ENCODE results near the gene WDCP.

- RRBS, result no CpG with 5 or more reads among the region's 8 CpGs
These were observed 156.6 kb downstream of the KLHL29 start for GRCh38 chr2:23541385-23542255.

GRCh38 chr2:23691290-23691874 lies 235.5 kb downstream of the ATAD2B start:
- RRBS, result no CpG with 5 or more reads among the region's 25 CpGs

GRCh38 chr2:23885644-23886169 lies 41.2 kb downstream of the ATAD2B start:
- RRBS, result no CpG with 5 or more reads among the region's 7 CpGs

DNA sequence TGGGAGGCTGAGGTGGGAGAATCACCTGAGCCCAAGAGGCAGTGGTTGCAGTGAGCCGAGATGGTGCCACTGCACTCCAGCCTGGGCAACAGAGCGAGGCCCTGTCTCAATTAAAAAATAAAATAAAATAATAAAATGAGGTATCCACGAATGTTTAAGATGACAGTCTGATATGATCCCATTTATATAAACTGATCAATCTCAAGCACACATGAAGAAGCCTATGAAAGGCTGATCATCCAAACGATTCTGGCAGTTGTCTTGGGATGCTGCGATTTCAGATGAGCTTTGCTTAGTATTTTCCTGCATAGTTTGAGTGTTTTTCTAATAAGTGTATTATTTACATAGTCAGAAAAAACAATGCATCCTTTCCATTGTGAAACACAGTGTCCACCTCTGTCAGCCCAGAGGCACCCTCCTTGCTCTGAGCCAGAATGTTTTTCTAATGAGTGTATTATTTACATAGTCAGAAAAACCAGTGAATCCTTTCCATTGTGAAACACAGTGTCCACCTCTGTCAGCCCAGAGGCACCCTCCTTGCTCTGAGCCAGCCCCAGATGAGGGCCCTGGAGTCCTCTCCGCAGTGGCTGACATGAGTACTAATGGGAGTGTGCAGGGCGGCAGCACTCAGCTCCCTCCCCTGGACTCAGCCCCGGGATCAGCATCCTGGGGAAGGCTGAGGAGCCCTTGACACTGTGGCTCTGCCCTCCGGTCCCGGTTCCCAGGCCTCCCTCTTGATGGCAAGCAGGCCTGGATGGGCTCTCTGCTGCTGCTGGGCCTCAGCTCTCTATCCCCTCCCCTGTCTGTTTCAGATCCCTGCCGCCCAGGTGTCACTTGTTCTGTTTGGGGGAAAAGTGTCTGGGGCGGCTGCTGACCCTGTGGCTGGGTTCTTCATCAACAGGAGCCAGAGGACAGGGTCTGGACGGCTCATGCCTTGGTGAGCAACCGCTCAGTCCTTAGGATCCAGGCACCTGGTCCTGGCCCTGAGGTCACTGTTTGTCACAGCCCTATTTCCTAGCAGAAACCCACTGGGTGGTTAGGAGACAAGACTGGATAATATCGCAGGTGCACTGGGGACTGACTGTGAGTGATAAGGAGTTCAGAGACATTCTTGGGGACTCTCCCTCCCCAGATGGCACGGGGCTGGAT lies 5.8 kb downstream of the MFSD2B start:
- RRBS, result 19% methylated on average over 2 of the region's 16 CpGs

DNA sequence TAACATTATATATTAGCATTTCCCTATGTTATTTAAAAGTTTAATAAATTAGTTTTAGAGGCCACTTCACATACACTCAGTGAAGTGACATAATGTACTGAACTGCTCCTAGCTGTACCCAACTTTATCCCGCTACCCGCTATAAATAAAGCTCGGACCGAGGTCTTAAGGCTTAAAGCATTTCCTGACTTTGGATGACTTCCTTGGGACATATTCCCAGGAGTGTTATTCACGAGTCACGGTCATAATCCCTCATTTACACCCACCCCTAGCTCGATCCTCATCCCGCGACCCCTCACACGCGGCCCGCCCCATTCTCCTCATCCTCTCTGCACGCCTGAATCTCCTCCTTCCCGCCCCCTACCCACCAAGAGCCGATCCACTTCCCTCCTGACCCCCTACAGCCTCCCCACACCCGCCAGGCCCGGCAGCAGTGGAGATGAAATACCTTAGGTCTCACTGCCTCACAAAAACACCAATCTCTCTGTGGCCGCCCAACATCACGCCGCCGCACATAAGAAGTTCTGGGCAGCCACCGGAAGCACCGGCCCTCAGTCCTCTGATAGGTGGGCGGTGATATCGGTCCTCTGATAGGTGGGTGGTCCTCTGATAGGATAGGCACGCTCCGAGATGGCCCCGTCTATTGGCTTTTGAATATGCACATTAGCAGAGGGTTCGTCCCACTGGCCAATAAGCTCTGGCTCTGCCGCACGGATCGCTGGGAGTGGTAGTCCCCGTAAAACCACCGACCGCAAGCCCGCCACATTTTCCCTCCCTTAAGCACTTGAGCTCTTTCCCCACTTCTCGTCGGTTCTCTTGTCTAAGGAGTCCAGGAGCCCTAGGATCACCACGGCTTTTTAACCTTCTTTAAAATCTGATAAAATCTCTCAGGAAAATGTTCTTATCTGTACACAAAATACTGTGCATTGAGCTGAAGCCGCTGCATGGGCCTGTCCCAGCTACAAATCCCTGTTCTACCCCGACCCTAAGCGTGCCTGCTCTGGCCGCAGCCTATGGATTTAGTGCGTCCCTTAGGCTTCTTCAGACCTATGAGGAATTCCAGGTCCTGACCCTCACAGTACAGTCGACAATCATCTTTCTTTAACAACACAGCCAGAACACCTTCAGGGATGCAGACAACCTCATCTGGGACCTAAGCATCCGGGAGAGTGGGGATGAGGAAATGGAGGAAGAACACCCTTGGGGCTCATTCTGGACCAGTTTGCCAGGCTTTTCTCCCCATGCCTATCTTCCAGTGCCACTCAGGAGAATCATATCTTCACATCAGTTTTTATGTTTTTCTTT lies at the start of gene WDCP:
WDCP (minus strand) TSS at position 526 of the 1,305 bp plus-strand sequence.
- RRBS, result 2% methylated on average over 5 of the region's 46 CpGs

DNA sequence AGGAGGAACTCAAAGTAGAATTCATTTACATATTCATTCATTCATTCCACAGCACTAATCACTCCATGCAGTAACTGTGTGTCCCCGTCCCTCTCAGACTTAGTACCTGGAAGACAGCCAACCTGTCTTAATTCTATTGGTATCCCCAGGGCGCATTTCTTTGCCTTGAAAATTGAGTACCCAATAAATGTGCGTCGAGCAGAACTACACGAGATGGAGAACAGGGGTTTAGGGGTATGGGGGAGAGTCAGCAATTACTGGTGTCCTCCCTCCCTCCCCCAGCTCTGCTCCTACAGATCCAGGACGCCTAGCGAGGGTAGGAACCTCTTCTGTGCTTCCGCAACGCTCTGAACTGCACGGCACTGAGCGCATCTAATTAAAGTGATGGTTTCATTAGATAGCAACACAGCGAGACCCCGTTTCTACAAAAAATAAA lies 758 bp upstream of the FKBP1B start:
- RRBS, result no CpG with 5 or more reads among the region's 13 CpGs

DNA sequence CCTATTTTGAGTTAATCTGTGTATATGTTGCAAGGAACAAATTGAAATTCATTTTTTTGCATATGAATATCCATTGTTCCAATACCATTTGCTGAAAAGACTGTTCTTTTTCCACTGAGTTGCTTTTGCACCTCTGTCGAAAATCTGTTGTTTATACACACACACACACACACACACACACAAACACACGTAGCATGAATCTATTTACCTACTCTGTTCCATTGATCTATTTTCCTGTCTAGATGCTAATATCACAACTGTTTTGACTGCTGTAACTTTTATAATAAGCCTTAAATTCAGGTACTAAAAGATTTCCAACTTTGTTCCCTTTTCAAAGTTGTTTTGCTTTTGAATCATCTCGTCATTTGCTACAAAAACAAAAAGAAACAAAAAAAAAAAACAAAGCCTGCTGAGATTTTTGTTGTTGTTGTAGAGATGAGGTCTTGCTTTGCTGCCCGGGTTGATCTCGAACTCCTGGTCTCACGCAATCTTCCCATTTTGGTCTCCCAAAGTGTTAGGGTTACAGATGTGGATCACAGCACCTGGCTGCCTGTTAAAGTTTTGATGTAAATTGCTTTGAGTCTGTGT lies 89.8 kb downstream of the FAM228A start:
- RRBS, result no CpG with 5 or more reads among the region's 6 CpGs

DNA sequence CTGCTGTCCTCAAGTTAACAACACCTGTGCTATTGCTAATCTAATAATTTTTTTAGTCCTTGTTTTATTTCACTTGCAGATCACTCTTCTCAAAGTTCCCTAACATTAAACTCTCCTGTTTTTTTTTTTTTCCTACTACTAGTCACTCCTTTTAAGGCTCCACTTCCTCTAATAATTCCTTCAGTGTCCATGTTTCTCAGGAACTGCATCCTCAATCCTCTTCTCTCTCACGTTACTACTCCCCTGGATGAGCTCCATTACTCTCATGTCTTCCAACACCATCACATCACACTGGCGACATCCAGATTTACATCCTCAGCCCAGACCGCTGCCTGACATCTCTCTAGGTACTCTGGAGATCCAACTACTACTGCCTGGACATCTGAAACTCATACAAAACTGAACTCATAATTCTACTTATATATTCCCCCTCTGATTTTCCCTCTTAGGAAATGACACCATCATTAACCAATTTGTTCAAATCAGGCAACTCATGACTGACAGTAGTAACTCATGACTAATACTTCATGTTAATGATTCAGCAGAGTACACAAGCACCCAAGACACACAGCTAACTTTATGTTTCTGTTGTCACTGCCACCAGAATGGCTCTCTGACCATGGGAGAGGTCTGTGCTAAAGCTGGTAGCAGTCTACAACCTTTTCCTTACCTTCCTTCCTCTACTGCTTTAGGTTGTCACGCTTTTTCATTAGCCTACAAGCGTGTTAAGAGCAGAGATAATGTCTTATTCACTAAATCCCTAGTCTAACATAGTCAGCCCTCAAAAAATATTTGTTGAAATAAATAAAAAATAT lies 91.2 kb downstream of the ITSN2 start:
- RRBS, result no CpG with 5 or more reads among the region's 5 CpGs

DNA sequence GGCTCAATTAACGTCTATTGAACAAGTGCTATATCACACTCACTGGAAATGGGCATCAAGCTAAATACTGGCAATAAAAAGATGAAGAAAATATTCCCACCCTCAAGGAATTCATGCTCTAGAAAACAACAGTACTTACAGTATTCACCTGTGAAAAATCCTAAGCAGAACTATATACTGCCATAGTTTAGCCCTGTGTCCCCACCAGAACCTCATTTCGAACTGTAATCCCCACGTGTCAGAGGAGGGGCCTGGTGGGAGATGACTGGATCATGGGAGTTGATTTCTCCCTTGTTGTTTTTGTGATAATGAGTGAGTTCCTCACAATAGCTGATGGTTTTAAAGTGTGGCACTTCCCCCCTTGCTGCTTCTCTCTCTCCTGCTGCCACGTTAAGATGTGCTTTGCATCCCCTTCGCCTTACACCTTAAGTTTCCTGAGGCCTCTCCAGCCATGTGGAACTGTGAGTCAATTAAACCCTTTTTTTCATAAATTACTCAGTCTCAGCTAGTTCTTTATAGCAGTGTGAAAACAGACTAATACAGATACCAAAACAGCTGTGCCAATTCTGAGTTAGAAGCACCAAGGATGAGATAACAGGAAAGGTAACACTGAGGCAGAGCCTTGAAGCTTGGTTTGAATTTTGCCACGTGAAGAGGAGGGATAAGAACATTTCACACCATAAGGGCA lies 44.8 kb downstream of the ITSN2 start:
- RRBS, result no CpG with 5 or more reads among the region's 6 CpGs

DNA sequence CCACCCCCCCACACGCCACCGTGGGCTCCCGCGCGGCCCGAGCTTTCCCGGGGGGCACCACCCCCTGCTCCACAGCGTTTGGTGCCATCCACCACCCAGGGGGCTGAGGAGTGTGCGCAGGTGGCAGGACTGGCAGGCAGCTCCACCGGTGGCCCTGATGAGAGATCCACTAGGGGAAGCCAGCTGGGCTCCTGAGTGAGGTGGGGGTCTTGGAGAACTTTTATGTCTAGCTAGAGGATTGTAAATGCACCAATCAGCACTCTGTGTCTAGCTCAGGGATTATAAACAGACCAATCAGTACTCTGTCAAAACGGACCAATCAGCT lies 42.9 kb upstream of the ITSN2 start:
- RRBS, result 76% methylated on average over 4 of the region's 11 CpGs

GRCh38 chr2:24554014-24554624 lies 63.1 kb downstream of the NCOA1 start:
- RRBS, result no CpG with 5 or more reads among the region's 4 CpGs

DNA sequence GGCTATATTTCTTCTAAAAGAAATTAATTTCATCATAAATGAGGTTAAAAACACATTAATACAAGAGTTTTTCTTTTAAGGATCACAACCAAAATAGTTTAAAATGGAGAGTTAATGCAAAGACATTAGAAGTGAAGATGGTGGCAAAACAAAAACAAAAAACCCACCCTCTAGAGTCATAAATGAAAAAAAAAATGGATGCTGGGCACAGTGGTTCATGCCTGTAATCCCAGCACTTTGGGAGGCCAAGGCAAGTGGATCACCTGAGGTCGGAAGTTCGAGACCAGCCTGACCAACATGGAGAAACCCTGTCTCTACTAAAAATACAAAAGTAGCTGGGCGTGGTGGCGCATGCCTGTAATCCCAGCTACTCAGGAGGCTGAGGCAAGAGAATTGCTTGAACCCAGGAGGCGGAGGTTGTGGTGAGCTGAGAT lies 45.5 kb downstream of the PTRHD1 start:
- RRBS, result no CpG with 5 or more reads among the region's 5 CpGs

DNA sequence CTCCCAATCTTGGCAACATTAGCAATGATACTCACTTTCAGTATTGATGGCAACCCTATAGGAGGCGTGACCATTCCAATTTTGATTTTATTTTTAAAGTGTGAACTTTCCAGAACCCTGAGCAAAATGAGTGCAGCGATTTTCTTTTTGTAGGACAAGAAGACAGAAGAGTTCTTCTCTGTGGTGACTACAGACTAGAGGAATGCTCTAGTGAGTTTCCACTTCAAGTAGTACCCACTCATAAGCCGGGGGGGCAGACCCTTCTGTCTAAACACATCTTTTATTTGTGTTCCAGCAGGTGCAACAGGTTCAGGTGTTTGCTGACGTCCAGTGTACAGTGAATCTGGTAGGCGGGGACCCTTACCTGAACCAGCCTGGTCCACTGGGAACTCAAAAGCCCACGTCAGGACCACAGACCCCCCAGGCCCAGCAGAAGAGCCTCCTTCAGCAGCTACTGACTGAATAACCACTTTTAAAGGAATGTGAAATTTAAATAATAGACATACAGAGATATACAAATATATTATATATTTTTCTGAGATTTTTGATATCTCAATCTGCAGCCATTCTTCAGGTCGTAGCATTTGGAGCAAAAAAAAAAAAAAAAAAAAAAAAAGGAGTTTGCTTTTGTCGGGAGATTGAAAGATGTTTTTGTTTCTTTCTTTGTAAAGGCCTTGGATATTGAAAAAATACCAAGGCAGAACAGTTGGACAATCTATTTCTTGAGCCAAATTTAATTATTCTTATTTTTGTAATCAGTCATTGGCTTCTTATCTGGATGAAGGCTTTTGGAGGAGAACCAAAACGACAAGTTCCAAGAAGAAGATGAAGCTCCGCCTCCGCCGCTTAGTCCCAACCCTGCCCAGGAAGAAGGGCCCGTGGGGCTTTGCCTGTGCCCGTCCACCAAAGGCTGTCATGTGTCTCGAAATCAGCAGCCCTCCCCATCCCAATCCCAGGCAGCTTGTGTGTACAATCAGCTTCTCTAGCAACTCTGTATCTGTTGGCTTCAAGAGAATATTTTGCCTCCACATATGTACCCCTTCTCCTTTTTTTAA lies 24.9 kb downstream of the PTRHD1 start:
- RRBS, result no CpG with 5 or more reads among the region's 15 CpGs

- RRBS, result no CpG with 5 or more reads among the region's 1 CpG
These were observed 23.7 kb downstream of the PTRHD1 start for GRCh38 chr2:24769280-24770021.

DNA sequence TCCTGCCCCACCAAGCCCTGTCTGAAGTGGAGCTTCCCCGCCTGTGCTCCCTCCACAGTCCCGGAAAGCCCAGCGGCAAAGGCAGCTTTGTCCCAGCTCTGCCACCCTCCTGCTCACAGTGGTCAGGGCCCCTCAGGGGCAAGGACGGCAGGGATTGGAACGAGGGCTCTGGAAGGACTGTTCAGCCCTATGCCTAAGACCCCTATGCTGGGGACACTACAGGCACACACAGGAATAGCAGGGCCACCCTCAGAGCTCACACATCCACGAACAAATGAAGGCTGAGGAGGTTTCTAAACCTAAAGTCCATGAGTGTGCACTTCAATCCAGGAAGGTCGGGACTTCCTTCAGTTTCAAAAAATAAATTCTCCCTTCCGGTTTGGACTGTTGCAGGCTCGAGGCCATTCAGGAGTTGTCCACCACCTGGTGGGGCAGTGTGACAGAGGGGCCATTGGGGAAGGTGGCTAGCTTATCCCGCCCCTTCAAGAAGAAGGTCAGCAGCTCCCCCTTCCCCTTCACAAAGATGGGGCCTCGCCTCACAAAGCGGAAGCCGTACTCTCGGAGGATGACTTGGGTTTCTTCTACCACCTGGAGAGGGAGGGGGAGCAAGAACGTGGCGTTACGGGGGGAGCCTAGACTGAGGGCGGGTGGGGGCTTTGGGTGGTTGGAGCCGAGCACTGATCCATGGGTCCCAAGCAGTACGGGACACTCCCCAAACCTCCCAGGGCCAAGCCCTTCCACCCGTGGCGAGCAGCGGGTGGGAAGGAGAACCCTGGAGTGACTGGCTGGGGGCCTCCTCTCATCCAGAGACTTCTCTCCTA lies 26.5 kb downstream of the CENPO start:
- RRBS, result no CpG with 5 or more reads among the region's 23 CpGs

DNA sequence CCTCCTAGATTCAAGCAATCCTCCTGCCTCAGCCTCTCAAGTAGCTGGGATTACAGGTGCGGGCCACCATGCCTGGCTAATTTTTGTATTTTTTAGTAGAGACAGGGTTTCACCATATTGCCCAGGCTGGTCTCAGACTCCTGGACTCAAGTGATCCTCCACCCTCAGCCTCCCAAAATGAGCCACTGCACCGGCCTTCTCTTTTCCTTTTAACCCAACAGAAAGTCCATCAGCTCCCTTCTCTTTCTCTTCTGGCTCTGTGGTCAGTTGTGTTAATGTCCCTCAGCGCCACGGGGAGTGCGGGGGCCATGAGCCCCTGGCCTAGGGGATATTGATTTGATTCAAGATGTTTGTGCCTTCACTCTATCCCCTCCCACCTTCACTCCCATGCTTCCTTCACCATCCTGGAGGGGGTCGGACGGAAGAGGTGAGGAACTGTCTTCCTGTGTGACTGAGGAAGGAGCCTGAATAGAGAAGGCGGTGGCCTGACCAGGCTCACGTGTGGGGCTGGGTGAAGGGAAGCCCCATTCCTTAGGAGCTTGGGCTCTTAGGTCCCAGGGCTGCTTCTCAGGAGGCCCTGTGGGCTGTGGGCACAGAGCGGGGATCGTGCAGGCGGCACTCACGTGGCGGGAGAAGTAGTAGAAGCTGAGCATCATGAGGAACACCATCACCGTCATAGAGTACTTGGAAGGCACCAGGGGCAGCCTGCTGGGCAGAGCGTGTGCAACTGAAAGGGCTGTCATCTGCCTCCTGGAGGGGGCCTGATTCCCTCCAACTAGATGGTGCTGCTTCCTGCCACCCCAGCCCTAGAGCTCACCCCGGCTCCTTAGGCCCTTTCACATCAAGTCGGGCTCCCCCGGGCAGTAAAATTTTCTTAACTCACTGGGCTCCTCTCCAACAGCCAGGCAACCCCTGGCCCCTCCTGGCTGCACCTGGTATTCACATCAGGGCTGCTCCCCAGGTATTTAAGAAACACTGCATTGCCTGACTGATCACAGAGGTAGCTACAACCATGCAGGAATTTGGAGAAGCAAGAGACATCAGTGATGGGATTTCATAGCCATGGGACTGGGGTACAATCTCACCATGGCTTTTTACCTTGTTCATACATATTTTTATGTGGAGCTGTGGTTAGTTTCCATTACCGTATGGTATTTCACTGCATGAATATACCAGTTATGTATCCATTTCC lies 32.6 kb downstream of the CENPO start:
- RRBS, result no CpG with 5 or more reads among the region's 20 CpGs

DNA sequence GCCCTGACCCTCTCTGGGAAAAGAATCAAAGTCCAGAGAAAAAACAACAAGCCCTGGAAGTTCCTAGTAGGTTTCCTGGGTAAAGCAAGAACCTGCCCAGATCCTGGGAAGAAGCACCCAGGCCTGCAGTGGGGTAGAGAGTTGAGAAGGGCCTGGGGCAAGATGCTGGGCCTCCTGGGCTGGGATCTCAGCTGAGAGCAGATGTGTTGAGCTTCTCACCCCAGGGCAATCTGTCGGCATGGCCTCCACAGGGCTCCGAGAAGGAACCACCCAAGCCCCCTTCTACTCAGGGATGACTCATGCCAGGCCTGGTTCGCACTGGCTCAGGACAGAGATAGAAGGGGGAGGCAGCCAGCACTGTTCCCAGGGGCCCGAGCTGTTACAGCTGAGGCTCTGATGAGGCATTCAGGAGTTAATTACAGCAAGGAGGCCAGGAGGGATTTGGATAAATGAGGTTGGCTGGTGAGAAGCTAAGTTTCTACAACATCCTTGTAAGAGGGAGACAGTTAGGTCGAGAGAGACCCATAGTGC lies 62.5 kb downstream of the CENPO start:
- RRBS, result no CpG with 5 or more reads among the region's 5 CpGs

GRCh38 chr2:24861286-24861988 lies 58.6 kb downstream of the ADCY3 start:
- RRBS, result no CpG with 5 or more reads among the region's 12 CpGs

GRCh38 chr2:24885176-24886220 lies 34.5 kb downstream of the ADCY3 start:
- RRBS, result no CpG with 5 or more reads among the region's 13 CpGs

- RRBS, result no CpG with 5 or more reads among the region's 8 CpGs
These were observed 23.3 kb downstream of the ADCY3 start for GRCh38 chr2:24896593-24897227.